ENCODE measurements around the genes PCDHB9, TAF7 and PCDHGA8.

DNA sequence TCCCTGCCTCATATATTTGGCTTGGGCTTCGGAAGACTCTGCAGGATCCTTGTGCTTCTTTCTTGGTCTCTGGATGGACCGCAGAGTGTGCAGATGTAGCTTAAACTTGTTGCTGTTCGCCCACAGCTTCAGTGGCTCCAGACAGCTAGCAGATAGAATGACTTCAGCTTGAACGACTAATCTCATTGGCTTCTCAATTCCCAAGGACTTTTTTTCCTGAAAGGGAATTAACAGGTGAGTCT lies 298 bp upstream of the PCDHB1 start:
- CAGE, long polyA plus RNA: no peak
- RRBS: no CpG with 5 or more reads among the region's 4 CpGs

DNA sequence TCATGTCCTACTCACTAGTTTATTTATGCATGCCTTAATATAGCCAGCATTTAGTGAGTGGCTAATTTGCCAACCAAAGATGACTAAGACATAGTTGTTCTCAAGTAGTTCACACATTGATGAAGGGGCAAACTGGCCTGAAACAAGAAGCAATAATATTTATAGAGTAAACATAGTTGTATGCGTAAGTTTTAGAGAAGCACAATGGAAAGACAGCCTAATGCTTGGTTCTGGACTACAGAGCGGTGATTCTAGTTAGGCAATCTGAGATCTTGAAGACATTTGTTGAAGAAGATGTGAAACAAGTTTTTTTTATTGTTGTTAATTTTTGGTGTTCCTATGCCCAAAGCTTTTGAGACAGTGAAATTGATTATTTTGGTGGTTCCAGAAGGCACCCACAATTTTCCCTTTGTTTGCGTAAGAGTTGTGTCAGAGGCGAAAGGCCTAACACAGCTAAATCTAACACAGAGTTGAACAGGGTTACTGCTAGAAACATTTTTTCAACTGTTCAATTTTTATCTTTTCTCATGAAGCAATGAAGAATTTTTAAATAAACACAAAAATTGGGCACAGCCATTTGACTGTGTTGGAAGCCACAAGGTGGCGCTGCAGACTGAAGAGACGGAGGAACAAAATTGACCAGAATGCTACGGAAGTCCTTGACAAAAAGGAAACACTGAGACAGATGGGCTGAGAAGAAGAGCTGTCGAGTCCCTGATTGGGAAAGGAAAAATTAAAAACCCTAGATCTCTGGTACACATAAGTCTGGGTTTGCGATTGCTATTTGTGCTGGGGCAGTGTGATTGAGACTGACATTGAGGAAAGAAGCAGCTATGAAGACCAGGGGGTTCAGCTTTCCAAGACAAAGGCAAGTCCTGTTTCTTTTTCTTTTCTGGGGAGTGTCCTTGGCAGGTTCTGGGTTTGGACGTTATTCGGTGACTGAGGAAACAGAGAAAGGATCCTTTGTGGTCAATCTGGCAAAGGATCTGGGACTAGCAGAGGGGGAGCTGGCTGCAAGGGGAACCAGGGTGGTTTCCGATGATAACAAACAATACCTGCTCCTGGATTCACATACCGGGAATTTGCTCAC lies at the start of gene PCDHB9:
Gene PCDHB9 (plus strand): TSS at position 676 of the 1,090 bp plus-strand sequence.
- CAGE, long polyA plus RNA: no peak
- RRBS: no CpG with 5 or more reads among the region's 13 CpGs

- CAGE, long polyA plus RNA: no peak
- RRBS: 2% methylated on average over 11 of the region's 31 CpGs
Measured at GRCh38 chr5:141319835-141320662, 535 bp downstream of the TAF7 start.

DNA sequence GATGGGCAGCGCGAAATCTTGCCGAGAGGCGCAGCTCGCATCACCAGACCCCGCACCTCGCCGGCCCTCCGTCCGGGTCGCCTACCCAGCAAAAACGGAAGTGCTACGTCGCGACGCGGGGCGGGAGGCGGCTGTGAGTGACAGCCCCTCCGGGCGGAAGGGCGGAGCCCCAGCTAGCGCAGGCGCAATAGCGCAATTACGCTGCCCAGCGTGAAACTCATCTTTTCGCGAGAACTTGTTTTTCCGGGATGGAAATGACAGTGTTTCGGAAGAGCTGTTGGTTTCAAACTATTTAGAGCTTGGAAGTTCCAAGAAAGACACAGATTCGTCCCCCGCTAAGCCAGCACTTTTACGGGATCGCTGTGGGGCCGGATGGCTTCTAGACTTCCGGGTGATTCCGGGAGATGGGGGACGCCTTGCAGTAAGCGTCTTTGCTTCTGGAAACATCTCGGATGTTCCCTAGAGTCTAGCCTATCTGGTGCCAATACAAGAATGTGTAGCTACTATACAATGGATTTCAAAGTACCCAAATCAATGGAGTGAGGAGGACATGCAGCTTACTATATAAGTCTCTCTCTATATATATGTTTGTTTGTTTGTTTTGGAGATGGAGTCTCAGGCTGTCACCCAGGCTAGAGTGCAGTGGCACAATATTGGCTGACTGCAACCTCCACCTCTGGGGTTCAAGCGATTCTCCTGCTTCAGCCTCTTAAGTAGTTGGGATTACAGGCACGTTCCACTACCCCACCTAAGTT lies at the start of gene TAF7:
Gene TAF7 (minus strand): TSS at position 102 of the 755 bp plus-strand sequence.
- CAGE, long polyA plus RNA: start-site peak on the minus strand centred at position 87 of the sequence, 58 bp wide, 415 and 204 reads in 2 replicates
- RRBS: under 1% methylated on average over 23 of the region's 43 CpGs

DNA sequence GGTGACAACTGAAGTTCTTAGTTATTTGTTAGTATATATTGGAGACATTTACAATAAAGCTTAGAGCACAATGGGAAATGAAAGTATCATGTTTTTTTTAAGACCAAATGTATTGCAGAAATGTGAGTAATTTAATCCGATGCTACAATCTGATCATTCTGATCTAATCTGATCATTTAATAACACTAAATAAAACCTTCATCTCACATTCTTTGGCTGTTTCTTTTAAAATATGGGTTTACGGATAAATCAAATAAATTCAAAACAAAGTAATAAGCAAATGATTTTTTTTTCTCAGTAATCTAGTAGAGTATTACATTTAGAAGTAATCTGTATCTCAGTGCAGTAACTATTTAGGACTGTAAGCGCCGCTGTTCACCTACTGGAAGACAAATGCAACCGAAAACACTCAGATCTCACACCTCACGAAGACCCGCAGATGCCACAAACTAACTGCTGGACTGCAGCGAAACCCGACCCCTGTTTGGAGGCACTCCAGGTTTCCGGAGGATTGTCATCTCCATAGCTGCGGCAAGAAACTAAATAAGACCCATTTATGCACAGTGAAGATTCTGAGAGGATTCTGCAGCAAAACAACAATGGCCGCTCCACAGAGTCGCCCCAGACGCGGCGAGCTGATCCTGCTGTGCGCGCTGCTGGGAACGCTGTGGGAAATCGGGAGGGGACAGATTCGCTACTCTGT lies at the start of gene PCDHGA8:
Gene PCDHGA8 (plus strand): TSS at position 419 of the 703 bp plus-strand sequence.
- CAGE, long polyA plus RNA: no peak
- RRBS: no CpG with 5 or more reads among the region's 21 CpGs

DNA sequence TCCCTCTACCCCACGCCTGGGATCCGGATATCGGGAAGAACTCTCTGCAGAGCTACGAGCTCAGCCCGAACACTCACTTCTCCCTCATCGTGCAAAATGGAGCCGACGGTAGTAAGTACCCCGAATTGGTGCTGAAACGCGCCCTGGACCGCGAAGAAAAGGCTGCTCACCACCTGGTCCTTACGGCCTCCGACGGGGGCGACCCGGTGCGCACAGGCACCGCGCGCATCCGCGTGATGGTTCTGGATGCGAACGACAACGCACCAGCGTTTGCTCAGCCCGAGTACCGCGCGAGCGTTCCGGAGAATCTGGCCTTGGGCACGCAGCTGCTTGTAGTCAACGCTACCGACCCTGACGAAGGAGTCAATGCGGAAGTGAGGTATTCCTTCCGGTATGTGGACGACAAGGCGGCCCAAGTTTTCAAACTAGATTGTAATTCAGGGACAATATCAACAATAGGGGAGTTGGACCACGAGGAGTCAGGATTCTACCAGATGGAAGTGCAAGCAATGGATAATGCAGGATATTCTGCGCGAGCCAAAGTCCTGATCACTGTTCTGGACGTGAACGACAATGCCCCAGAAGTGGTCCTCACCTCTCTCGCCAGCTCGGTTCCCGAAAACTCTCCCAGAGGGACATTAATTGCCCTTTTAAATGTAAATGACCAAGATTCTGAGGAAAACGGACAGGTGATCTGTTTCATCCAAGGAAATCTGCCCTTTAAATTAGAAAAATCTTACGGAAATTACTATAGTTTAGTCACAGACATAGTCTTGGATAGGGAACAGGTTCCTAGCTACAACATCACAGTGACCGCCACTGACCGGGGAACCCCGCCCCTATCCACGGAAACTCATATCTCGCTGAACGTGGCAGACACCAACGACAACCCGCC lies 1.2 kb downstream of the PCDHGA12 start:
- CAGE, long polyA plus RNA: no peak
- RRBS: 36% methylated on average over 25 of the region's 60 CpGs

- CAGE, long polyA plus RNA: start-site peak on the minus strand at chr5:141512854-141512940, 13 and 10 reads in 2 replicates
- RRBS: no CpG with 5 or more reads among the region's 30 CpGs
Measured at GRCh38 chr5:141512195-141512940, 23.5 kb downstream of the PCDHGC5 start.

DNA sequence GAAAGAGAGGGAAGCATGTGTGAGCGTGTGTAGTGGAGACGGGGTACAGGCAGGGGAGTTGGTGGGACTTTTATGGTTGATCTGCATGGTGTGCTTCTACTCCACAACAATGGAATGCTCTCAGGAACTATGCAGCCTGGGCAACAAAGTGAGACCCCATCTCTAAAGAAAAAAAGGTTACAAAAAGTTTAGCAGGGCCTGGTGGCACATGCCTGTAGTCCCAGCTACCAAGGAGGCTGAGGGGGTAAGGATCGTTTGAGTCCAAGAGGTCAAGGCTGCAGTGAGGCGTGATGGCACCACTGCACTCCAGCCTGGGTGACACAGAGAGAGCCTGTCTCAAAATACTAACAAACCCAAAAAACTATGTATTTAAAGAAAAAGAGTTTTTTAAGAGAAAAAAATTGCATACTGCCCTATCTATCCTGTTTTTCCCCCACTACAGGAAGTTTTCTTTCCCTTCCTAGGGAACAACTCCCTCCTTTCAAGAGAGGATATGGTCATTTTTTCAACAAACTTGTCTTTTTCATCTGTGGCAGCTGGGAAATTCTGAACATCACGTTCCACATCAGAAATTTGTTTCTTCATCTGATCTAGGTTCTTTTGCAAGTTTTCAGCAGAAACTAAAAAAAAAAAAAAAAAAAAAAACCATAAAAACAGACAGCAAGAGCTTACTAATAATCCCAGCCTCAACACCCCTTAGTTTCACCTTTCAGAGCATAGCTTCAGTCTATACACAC lies 38.4 kb downstream of the PCDHGC5 start:
- CAGE, long polyA plus RNA: no peak
- RRBS: no CpG with 5 or more reads among the region's 5 CpGs

DNA sequence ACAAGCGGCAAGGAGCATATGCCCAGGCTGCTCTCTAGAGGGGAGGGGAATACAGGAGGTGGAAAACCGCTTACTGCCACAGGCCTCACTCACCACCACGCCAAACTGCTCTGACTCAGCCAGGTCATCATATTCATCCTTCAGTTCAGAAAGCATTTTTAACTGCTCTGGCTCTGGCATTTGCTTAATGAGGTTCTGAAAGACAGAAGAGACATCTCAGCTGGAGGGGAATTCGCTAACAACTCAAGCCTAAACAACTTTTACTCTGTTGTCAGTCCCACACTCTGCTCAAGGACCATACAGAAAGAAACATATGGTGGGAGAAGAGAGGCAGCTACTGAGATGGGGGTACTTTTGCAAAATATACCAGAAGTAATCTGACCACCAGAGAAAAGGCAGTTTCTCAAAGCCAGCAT lies 40.2 kb downstream of the PCDHGC5 start:
- CAGE, long polyA plus RNA: no peak
- RRBS: no CpG with 5 or more reads among the region's 4 CpGs

DNA sequence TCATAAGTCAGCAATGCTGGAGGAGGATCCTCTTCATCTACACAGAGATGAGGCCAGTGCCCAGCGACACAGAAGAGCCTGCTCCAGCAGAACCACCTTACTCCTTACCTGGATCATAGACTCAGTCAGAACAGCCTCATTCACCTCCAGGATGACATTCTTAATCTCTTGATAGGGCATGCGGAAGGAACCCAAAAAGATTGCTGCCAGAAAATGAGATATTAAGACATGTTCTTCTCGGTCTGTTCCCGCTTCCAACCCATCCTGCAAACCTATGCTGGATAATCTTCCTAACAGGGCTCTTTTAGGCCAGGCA lies 40.6 kb downstream of the PCDHGC5 start:
- CAGE, long polyA plus RNA: no peak
- RRBS: no CpG with 5 or more reads among the region's 4 CpGs

GRCh38 chr5:141564511-141565000 lies 54.2 kb downstream of the DIAPH1 start:
- CAGE, long polyA plus RNA: no peak
- RRBS: no CpG with 5 or more reads among the region's 3 CpGs

- CAGE, long polyA plus RNA: no peak
- RRBS: 88% methylated on average over 3 of the region's 12 CpGs
Measured at GRCh38 chr5:141644103-141644831, 7.0 kb downstream of the FCHSD1 start.

DNA sequence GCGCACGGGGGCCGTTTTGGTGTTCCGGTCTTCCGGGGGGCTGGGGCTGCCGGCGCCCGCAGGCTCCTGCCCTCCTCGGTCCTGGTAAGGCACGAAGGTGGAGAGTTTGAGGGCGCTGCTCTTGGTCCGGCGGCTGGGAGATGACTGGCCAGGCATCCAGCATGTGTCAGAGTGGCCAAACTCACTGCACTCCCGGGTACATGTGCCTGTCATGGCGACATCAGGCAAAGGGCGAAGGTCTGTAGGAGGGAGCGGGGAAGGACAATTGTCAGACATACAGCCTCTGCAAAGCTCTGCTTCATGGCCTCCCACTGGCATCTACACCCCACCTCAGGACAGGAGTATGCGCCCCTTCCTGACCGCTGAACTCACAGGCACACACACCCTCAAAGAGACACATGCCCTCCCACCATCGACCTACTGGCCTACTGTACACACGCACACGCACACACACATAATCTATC lies 24.0 kb downstream of the PCDH1 start:
- CAGE, long polyA plus RNA: no peak
- RRBS: 68% methylated on average over 8 of the region's 22 CpGs

- CAGE, long polyA plus RNA: no peak
- RRBS: no CpG with 5 or more reads among the region's 4 CpGs
Measured at GRCh38 chr5:141870342-141870738, 7.9 kb downstream of the PCDH1 start.

- CAGE, long polyA plus RNA: no peak
- RRBS: no CpG with 5 or more reads among the region's 19 CpGs
Measured at GRCh38 chr5:141874137-141875213, 3.7 kb downstream of the PCDH1 start.

- CAGE, long polyA plus RNA: no peak
- RRBS: 2% methylated on average over 9 of the region's 77 CpGs
Measured at GRCh38 chr5:141875778-141876785, 2.1 kb downstream of the PCDH1 start.

DNA sequence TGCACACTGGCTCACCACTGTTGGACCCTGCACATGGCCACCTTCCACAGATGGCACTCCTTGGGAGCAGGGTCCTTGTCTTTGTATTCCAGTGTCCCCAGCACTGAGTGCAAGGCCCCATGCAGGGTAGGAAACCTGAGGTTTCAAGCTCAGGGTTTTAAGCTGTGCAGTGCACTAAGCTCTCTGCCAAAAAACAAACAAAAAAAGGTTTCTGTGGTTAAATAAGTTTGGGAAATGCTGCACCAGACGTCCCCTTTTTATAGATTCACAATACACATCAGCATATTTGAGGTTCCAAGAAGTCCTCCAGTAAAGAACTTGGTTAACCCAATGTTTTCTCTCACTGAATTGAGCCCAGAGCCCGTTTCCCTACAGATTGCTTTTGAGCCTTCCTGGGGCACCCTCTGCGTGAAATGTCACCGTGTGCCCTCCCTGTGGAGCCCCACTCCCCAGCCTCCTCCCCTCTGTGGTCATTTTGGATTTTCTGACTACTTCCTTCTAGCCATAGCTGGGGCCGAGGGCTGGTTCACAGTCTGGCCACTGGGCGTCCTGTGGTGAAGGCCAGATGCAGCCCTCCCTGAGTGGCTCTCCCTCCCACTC lies 17.1 kb downstream of the DELE1 start:
- CAGE, long polyA plus RNA: no peak
- RRBS: no CpG with 5 or more reads among the region's 6 CpGs

GRCh38 chr5:141957237-141958000 lies 583 bp downstream of the PCDH12 start:
- CAGE, long polyA plus RNA: no peak
- RRBS: no CpG with 5 or more reads among the region's 16 CpGs

- CAGE, long polyA plus RNA: no peak
- RRBS: no CpG with 5 or more reads among the region's 4 CpGs
Measured at GRCh38 chr5:142104475-142105016, 4.0 kb upstream of the NDFIP1 start.

DNA sequence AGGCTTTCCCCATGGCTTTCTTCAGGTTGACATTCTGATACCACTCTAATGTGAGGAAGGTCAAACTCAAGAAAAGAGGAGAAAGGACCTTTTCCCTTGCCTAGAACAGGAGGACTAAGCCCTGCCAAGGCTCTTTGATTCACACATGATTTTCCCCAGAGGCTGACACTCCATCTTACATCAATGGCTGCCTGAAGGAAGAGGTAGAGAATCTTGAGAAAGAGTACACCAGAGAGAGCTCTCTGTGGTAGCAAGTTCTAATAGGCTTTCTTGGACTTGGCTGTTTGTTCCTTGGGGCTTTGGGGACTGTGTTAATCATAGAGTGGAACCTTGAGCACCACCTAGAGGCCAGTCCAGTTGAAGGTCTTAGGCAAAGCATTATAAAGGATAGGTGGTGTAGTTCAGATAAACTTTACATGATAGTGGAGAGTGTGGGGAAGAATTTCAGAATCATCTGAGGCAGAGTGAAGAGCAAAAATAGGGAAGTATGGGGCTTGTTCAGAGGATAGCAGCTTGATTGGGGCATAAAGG lies 36.7 kb downstream of the NDFIP1 start:
- CAGE, long polyA plus RNA: no peak